Cardiac muscle cell (in vitro differentiated cells and primary cell): ENCODE measurements around a stretch of chr12.

GRCh38 chr12:6937350-6938479, 6.1 kb upstream of the C12orf57 start:
- RAMPAGE, long total RNA, result no peak
- RRBS, result 2% methylated on average over 12 of the region's 91 CpGs

DNA sequence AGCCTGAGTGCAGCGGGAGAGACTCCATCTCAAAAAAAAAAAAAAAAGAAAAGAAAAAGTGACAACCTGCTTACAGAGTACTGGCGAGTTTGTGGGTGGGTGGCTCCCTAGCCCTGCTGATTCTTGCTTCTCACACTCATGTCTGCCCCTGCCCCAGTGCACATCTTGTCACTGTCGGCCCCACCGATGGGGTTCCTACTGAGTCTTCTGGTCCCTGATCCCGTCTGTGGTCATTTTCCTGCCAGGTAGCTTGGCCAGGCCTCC, 2.3 kb upstream of the PTPN6 start:
- RAMPAGE, long total RNA, result no peak
- RRBS, result no CpG with 5 or more reads among the region's 5 CpGs

GRCh38 chr12:6977280-6978078, 6.8 kb downstream of the EMG1 start:
- RAMPAGE, long total RNA, result no peak
- RRBS, result no CpG with 5 or more reads among the region's 12 CpGs

DNA sequence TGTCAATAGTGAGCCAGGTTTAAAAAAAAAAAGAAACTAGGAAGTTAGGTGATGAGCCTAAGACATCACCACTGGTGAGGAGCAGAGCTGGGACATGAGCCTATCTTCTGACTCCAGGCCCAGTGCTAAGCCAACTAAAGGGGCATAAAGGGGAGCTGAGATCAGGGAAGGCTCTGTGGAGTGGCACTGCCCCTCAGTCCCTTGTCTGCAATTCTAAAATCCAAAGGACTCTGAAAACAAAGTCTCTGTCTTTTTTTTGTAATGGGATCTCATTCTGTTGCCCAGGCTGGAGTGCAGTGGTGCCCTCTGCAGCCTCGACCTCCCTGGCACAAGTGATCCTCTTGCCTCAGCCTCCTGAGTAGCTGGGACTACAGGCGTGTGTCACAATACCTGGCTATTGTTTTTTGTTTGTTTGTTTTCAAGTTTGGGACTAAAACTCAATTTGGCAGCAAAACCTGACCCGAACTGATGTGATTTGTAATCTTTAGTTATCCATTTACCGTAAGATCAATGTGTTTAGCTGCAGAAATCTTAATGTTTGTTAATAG, 935 bp upstream of the C1S start:
- RAMPAGE, long total RNA, result no peak
- RRBS, result no CpG with 5 or more reads among the region's 4 CpGs

DNA sequence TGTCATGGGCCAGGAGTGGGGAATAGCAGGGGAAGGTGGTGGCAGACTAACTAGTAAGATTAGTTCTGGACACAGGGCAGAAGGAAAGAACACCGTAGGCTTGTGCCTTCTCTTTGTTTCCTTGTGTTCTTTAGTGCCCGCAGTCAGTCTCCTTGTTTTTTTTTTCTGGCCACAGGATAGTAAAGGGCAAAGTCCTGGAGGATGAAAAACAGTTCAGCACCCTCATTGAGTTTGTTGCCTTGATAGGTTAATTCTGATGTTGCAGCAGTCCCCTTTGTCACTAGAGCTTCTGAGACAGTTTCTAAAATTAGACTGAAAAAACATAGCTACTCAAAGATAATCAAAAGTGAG, 8.4 kb downstream of the PEX5 start:
- RAMPAGE, long total RNA, result no peak
- RRBS, result no CpG with 5 or more reads among the region's 2 CpGs

- RAMPAGE, long total RNA, result no peak
- RRBS, result no CpG with 5 or more reads among the region's 6 CpGs
These were observed 69.5 kb downstream of the ACSM4 start for GRCh38 chr12:7373335-7373728.

GRCh38 chr12:7433162-7433730, 10.7 kb downstream of the CD163L1 start:
- RAMPAGE, long total RNA, result no peak
- RRBS, result no CpG with 5 or more reads among the region's 6 CpGs

DNA sequence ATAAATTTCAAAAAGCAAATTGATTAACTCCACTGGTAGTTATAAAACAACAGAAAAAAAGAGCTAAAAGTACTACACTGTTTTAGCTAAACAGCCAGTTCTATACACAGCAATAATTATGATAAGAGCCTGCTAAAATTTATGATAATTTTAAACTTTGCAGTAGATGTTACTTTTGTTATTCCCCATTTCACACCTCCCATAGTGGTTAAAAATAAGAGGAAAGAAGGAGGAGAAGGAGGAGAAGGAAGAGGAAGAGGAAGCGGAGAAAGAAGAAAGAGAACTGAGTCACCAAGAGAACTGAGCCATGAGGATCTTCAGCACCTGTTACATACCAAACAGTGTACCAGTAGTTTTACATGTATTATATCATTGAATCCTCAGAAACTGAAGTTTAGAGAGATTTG, 4.0 kb downstream of the CD163 start:
- RAMPAGE, long total RNA, result no peak
- RRBS, result no CpG with 5 or more reads among the region's 1 CpG

GRCh38 chr12:7501047-7501632, 2.4 kb downstream of the CD163 start:
- RAMPAGE, long total RNA, result no peak
- RRBS, result no CpG with 5 or more reads among the region's 6 CpGs

DNA sequence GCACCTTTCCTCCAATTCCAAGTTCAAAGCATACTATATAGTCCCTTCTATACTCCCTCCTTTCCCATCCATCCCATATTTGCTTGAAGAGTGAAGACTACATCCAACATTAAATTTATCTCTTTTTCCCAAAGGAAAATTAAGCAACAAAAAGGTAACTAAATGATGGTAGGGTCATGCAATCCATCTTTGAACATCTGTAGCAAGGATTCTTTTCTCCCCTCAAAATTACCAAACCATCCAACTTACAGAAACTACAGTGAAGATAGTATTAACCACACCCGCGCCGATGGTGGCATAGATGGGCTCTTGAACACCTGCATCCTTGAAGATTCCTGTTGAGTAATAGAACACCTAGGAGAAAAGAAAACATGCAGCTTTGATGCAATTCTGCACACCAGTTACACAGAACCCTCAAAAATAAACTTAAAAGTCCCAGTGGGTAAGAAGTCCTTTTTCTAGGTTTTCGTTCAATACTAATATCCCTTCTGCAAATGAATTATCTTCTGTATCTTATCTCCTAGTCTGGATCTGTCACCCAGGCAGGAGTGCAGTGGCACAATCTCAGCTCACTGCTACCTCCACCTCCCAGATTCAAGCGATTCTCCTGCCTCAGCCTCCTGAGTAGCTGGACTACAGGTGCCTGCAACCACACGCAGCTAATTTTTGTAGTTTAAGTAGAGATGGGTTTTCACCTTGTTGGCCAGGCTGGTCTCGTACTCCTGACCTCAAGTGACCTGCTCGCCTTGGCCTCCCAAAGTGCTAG, 10.2 kb downstream of the SLC2A3 start:
- RAMPAGE, long total RNA, result no peak
- RRBS, result no CpG with 5 or more reads among the region's 8 CpGs

GRCh38 chr12:7932931-7934143, 2.6 kb downstream of the SLC2A3 start:
- RAMPAGE, long total RNA, result no peak
- RRBS, result no CpG with 5 or more reads among the region's 17 CpGs

- RAMPAGE, long total RNA, result no peak
- RRBS, result no CpG with 5 or more reads among the region's 10 CpGs
These were observed 6.2 kb downstream of the FAM90A1 start for GRCh38 chr12:8221328-8221499.

DNA sequence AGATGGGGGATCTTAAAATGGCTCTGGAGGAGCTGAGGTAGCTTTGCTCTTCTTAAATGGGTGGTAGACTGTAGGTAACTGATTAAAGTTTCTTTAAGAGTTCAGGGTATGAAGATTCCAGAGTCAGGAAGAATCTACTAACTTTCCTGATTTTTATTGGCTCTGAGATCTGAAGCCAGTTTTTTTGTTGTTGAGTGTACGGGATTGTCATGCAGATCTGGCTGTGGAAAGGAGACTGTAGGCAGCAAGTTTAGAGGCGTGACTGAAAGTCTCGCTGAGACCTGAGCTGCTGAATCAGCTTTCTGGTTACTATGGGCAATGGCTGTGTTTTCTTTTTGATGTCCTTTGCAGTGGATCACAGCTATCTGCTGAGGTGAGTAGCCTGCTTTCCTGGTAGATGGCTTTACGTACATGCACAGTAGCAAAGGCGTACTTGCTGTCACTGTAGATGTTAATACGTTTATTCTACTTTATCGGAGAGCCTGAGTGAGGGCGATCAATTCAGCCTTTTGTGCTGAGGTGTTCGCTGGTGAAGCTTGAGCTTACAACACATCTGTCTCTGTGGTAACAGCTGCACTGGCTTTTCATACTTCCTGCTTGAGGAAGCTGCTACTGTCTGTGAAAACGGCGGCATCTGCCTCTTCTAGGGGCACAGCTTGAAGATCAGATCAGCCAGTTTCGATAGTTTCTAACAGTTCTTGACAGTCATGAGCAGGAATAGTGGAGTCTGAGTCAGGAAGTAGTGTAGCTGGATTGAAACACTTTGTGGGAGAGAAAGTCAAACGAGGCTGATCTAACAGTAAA, 92.8 kb upstream of the FAM90A1 start:
- RAMPAGE, long total RNA, result start-site peak on the plus strand centred at position 264 of the sequence, 174 bp wide, 60 and 16 reads in 2 replicates
- RRBS, result no CpG with 5 or more reads among the region's 13 CpGs

- RAMPAGE, long total RNA, result no peak
- RRBS, result no CpG with 5 or more reads among the region's 3 CpGs
These were observed 9.9 kb upstream of the PHC1 start for GRCh38 chr12:8904509-8904708.

GRCh38 chr12:8914623-8915722, 664 bp downstream of the PHC1 start:
- RAMPAGE, long total RNA, result no peak
- RRBS, result 5% methylated on average over 4 of the region's 51 CpGs

- RAMPAGE, long total RNA, result no peak
- RRBS, result no CpG with 5 or more reads among the region's 9 CpGs
These were observed 782 bp downstream of the M6PR start for GRCh38 chr12:8948608-8949117.

GRCh38 chr12:9109633-9110295, 6.0 kb downstream of the A2M start:
- RAMPAGE, long total RNA, result no peak
- RRBS, result no CpG with 5 or more reads among the region's 4 CpGs

GRCh38 chr12:9122096-9122641, 6.5 kb upstream of the A2M start:
- RAMPAGE, long total RNA, result no peak
- RRBS, result no CpG with 5 or more reads among the region's 3 CpGs

- RAMPAGE, long total RNA, result no peak
- RRBS, result no CpG with 5 or more reads among the region's 13 CpGs
These were observed 158.0 kb downstream of the KLRB1 start for GRCh38 chr12:9449611-9450124.

GRCh38 chr12:9643056-9643286, 26.5 kb upstream of the CLEC2D start:
- RAMPAGE, long total RNA, result no peak
- RRBS, result no CpG with 5 or more reads among the region's 5 CpGs